Pulmonary lymph node (tissue), 1 donor: ENCODE measurements around the genes AVP, DNAAF9, ATRN, ADAM33 and AP5S1.

- PRO-cap, result no peak
Measured at GRCh38 chr20:3049489-3050029, 3.7 kb downstream of the MRPS26 start.

- PRO-cap, result no peak
Measured at GRCh38 chr20:3070962-3071513, 382 bp upstream of the OXT start.

GRCh38 chr20:3084659-3085008 is at the start of gene AVP:
Gene AVP, minus strand, starts transcription at chr20:3084724.
- PRO-cap, result no peak

GRCh38 chr20:3168091-3169076 is 5.0 kb downstream of the LZTS3 start:
- PRO-cap, result no peak

GRCh38 chr20:3314935-3315591 is 76.1 kb upstream of the SLC4A11 start:
- PRO-cap, result no peak

GRCh38 chr20:3407279-3408378 is at the start of gene DNAAF9:
Gene DNAAF9, minus strand, starts transcription at chr20:3407669.
- PRO-cap, result bidirectional peak, plus-strand start at chr20:3408055, minus-strand start at chr20:3407942

GRCh38 chr20:3470317-3471801 is at the start of gene ATRN:
Gene ATRN, plus strand, starts transcription at chr20:3471018.
- PRO-cap, result bidirectional peak, plus-strand start at chr20:3471073, minus-strand start at chr20:3470913

DNA sequence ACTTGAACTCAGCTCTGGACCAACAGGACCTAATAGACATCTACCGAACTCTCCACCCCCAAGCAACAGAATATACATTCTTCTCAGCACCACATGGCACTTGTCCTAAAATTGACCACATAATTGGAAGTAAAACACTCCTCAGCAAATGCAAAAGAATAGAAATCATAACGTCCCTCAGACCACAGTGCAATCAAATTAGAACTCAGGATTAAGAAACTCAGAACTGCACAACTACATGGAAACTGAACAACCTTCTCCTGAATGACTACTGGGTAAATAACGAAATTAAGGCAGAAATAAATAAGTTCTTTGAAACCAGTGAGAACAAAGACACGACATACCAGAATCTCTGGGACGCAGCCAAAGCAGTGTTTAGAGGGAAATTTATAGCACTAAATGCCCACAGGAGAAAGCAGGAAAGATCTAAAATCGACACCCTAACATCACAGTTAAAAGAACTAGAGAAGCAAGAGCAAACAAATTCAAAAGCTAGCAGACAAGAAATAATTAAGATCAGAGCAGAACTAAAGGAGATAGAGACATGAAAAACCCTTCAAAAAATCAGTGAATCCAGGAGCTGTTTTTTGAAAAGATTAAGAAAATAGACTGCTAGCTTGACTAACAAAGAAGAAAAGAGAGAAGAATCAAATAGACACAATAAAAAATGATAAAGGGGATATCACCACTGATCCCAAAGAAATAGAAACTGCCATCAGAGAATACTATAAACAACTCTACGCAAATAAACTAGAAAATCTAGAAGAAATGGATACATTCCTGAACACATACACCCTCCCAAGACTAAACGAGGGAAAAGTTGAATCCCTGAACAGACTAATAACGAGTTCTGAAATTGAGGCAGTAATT is 54.0 kb downstream of the ATRN start:
- PRO-cap, result no peak

DNA sequence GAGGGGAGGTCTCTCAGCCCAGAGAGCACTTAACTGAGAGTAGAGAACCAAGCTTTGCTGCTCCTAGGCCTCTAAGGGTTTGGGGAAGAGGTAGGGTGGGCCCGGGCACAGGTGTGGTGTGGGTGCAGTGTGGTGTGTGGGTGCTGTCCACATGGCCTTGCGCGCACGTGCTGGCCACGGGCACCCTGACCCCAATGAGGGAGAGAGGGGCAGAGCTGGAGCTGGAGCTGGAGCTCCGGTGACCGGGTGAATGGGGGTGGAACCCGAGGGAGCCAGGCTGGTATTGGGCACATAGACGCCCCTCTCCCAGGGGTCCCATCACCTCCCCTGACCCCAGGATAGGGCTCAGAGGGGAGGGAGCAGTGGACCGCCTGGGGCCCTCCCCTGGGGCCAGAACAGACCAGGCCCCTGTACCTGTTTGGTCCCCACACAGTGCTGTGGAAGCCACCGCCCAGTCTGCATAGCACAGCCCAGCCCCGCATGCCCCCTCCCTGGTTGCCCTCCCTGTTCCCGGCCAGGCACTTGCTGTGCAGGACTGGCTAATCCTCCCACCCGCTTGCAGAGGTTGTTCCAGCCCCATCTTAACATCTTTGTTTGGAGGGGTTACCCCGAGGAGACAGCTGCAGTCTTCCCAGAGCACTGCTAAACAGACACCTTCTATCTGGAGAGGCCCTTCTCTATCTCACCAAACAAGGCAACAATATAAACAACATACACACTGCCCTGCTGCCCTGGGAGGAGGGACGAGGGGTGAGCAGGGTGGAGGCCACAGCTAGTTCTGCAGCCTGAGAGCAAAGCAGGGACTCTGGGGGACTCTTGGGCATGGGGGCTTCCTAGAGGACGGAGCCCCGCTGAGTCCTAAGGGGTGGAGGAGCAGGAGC is 916 bp downstream of the ADAM33 start:
- PRO-cap, result no peak

DNA sequence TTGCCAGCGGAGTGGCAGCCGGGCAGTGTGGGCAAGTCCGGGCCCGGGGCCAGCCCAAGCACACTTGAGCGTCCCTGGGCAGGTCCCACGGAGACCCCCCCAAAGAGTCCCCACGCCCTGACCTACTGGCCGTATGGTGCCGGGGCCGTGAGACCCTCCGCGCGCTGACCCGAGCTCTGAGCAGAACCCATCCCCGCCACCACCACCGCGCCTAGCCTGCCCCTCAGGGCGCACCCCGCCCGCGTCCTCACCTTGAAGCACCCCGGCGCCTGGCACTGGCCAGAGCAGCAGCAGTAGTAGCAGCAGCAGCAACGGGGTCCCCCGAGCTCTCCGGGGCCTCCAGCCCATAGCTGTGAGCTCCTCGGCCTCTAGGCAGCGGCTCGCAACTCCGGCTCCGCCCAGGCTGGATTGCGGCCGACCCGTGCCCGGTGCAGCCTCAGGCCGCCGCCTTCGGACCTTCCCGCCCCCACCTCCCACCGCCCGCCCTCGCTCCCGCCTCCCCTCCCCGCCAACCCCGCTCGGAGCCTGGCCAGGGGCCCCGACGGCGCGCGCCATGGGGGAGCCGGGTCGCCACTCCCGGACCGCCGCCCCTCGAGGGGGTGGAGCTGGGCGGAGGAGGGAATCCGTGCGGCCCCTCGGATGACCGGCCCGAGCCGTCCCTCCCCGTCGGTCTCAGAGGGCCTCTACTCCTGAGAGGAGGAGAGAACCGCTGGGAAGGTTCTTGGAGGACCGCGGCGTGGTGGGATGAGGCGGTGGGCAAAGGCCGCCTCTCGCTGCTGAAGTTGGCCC is at the start of gene ADAM33:
ADAM33 (minus strand) TSS at position 354 of the 789 bp plus-strand sequence.
- PRO-cap, result no peak

DNA sequence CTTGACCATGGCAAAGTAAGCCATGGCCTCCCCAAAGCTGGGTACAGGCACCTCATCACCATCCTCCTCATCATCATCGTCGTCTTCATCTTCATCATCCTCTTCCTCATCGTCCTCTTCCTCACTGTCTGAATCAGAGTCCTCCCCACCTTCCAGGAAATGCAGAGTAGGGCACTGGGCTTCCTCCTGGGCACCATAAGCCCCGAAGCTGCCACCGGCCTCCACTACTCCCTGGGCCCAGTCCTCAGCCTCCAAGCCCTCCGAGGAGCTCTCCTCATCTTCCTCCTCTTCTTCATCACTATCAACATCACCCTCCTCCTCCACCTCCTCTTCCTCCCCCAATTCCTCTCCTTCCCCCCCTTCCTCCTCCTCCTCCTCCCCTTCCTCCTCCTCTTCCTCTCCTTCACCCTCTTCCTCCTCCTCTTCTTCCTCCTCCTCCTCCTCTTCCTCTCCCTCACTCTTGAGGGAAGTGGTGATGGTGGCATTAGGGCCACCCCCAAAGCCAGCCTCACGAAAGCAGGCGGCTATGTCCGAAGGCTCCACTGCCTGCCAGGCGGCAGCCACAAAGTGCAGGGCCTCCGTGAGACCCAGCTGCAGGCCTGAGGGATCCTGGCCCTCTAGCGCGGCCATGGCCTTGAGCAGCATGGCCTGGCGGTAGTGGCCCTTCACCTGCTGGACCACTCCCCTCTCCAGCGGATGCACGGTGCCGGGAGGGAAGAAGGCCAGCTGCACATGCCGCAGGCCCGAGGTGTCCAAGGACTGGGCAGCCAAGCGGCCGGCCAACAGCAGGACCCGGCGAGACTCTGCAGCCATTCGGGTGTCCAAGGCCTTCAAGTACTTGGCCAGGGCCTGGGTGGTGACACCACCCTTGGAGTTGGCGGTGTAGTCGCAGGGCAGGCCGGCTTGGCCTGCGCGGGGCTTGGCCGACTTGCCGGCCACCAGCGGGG is 1.4 kb downstream of the CENPB start:
- PRO-cap, result no peak

DNA sequence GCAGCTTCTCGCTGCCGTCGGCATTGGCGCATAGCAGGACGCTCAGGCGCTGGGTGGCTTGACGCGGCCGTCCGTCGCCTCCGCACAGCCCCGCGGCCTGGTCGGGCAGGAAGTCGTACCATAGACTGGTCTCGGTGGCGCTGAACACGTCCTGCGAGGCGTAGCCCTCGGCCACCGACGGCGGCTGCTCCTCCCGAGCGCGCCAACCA is 870 bp downstream of the CENPB start:
- PRO-cap, result no peak

DNA sequence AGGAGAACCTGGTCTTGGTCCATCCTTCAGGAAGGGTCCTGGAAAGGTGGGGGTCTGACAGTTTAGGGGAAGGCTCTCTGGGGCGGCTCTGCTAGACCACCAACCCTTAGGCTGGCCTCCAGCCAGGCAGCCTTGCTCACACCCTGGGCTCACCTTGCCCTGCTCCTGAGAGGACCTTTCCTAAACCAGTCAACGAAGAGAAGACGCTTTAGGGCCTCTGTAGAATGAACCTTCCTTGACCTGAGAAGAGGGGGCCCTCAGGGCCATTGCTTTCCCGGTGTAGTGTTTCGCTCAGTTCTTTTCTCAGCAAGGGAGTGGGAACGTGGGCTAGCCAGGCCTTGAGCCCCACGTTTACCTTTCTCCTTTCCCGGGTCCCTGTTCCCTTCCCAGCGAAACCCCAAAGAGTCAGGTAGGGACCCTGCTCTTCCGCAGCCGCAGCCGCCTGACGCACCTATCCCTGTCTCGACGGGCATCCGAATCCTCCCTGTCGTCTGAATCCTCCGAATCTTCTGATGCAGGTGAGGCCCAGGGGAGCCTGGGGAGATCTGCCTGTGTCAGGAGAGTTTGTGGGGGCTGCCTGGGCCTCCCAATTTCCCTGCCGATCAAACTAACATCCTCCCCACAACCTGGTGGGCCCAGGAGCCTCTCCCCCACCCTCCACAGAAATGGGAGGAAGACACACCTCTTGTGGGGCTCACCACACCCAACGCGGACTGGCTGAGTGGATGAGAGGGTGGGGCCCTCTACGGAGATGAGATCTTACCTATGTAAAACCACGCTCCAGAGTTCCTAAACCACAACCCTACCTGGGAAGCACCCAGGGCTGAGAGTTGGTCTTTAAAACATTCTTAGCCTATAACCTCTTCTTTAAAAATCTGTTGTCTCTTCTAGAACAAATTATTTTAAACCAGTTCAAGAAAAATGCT is 1.4 kb downstream of the CDC25B start:
- PRO-cap, result unidirectional peak, minus-strand start at position 661 of the sequence

DNA sequence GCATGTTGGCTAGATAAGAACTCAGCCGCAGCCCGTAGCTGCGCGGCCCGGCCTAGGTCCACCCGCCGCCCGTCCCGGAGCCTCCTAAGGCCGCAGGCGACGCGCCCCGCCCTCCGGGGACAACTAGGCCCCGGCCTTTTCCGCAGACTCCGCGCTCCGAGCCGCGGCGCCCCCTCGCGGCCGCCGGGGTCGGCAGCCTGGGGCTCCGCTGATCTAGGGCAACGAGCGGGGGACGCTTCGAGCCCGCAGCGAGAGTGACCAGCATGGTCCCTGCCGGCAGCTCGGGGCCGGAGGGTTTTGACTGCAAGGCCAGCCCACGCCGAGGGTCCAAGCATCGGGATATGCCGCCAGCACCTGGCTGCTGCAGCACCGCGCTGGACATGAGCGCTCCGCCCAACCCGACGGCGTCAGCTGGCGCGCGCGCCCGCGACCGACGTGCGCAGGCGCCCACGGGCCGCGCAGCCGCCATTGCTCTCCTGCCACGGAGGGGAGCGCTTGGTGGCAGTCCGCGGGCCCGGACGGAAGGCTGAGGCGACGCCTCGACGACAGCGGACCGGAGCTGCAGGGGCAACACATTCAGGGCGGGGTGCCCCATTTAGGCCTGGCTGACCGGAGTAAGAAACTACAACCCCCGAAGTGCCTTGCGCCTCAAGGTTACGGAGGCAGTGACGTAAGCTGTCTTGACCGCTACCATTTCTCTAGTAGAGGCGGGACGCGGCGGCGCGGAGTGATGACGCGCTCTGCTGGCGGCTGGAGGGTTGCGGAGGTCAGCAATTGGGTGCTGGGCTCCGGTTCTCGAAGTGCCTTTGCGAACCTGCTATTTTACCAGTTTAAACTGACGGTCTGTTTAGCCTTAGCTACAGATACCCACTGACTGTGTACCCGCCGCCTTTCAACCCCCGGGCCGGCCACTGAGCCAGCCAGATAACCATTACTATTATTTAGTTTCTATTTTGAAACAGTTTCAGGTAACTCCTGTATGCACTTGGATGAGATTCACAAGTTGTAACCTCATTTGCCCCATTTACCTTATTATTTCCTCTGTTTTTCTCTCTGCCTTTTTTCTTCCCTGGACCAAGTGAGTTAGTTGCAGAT is at the start of gene AP5S1:
AP5S1 (plus strand) TSS at position 459 of the 1,095 bp plus-strand sequence.
- PRO-cap, result bidirectional peak, plus-strand start at position 468 of the sequence, minus-strand start at position 382 of the sequence; bidirectional peak, plus-strand start at position 761 of the sequence, minus-strand start at position 616 of the sequence

GRCh38 chr20:3821184-3821592 is 841 bp downstream of the AP5S1 start:
- PRO-cap, result no peak

GRCh38 chr20:3874033-3875058 is 14.8 kb upstream of the PANK2 start:
- PRO-cap, result no peak

- PRO-cap, result no peak
Measured at GRCh38 chr20:3917710-3918466, 28.7 kb downstream of the PANK2 start.

GRCh38 chr20:4119701-4120291 is 28.8 kb upstream of the SMOX start:
- PRO-cap, result no peak

GRCh38 chr20:4297368-4297895 is 48.3 kb upstream of the ADRA1D start:
- PRO-cap, result no peak

DNA sequence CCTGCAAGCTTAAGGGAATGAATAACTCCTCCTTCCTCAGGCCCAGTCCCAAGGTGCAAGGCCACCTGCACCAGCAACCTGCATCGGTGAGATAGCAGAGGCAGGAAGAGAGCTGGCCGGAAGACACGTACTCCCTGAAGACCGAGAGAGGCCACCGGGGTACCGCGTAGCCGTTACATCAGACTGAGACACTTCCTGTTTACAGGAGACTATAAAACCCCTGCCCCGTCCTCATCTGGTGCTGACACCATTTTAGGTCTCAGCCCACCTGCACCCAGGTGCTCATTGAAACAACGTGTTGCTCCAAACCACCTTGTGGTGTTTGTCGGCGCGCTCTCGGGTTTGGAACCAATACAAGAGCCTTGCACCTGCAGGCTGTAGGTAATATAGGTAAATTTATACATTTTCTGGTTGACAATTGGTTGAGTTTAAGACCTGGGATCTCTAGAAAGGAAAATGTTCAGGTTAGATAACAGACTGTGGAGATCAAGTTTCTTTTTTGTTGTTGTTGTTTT is 25.0 kb upstream of the PRNP start:
- PRO-cap, result no peak